SJSA1 (cell line): ENCODE data around the genes HLA-DOB and B3GALT4.

GRCh38 chr6:32816411-32817416, at the start of gene HLA-DOB:
HLA-DOB (minus strand) TSS chr6:32817002.
- RAMPAGE, long total RNA: no peak

DNA sequence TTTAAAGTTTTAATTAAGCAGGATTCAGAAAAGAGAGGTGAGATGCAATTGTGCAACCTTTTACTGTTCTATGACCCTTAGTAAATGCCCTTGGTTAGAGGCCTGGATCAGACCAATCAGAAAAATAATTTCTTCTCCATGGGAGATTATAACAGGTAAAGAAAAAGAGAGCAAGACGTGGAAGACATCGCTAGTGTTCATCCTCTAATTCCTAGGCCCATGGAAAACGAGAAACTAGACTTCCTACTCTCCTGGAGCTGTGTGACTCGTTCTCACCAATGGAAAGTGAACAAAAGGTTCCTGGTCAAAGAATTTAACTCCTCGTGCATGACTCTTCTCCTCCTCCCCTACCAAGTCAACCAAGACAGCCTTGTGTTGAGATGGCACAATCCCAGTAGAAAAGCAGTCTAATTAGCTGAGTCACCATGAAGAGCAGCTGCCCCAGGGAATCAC, 2.7 kb upstream of the HLA-DOB start:
- RAMPAGE, long total RNA: no peak

DNA sequence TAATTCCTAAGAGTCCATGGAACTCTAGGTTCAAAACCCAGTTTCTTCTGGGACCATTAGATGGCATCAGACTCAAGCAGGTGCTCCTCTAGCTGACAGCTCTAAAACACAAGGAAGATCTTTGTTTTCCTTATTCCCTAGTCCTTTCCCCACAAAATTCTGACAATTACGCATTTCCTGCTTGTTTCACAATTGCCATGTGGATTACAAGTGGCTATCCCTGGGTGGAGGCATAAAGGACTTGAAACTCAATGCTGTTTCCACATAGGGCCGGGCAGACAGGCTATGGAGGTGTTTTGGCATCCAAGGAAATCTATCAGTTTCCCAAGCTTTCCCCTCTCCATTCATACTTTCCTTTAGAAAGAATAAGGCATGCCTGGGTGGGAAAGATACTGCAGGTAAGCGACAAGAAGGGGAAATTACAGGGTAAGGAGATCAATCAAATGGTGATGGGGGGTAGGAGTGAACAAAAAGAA, 9.2 kb upstream of the HLA-DOB start:
- RAMPAGE, long total RNA: no peak

DNA sequence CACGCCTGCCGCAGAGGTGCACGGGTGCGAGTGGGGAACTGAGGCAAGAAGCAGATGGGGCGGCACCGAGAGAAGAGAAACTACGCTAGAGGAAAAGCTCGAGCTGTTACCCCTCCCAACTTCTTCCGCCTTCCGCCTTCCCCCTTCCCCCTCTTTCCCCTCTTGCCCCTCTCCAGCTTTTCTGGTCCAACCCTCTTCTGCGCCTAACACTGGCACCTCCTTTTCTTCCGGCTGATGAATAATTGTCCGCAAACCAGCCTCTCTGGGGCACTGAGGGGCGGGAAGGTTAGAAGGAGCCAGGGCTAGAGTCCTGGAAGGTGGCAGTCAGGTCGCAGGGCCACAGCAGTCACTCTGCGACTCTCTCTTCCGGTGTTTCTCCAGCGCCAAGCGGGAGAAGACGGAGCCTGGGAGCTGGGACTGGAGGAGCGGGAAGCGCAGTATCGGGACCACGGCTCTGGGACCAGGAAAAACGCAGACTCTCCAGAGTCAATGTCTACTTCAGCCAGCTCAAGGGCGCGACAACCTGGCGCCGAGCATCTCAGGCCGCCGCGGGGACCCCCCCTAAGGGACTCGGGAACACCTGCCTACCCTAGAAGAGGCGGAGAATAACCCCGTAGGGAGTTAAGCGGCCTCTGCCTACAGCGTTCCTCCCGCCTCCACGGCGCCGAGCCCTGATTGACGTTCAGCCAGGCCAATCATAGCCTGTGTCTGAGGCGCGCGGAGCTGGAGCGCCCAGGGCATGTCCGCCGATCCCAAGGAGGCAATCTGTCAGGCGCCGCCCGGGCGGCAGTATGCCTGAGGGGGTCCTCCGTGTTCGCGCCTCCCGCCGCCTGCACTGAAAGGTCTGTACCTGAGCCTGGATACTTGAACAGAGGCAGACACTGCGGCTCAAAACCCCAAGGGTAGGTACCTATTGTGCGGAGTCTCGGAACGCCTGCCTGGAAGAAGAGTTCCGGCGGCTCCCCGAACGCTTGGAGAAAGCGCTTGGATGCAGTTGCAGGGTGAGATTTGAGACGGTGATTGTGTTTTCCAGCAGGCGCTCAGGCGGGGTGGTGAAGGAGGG, 40.4 kb downstream of the PSMB9 start:
- RAMPAGE, long total RNA: start-site peak on the plus strand centred at position 732 of the sequence, 65 bp wide, 244 and 108 reads in 2 replicates

- RAMPAGE, long total RNA: no peak
Observed at GRCh38 chr6:32935873-32936089, 5.0 kb downstream of the HLA-DMB start.

DNA sequence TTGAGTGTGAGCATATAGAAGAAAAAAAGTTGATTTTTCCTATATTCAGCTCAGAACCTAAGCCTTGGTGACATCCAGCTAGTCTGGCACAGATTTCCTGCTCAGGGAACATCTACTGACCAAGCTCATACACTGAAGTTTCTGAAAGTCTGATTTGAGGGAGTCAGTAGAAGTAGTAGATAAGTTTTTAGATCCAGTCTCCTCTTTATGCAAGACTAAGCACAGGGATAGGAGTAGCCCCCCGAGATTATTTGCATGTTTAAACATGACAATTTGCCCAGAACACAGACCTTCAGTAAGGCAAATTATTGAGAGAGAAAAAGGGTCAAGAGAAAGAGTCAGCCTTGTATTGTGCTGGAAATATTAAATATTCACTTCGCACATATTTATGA, 747 bp downstream of the HLA-DMB start:
- RAMPAGE, long total RNA: no peak

DNA sequence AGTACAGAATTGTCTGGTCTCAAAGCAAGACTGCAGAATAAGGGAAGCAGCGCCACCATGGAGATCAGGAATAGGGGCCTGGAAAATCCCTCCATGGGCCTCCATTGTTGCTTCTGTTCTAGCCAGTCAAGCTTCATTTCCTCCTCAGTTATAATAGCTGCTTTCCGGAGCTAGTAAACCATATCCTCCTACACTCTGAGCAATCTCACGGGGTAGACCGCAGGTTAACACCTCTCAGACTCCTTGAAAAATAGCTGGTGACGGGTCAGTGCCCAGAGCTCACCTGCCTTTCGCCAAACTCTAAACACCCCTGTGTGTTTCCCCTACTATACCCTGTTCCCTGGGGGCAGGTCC, 604 bp upstream of the HLA-DMB start:
- RAMPAGE, long total RNA: no peak

DNA sequence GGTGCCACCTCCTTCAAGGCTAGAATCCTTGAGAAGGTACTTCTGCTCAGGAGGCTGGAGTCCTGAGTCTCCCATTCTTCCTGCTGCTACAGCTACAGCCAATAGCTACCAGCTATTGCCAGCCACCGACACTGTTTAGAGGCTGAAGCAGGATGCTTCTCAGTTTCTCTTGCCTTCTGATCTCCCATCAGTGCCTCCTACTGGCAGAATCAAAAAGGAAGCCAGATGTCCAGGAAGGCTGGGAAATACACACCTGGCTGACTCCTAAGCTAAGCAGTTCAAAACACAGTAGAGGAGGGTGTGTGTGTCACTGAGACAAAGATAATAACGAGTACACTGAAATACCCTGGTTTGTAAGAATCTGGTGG, 2.1 kb upstream of the HLA-DMA start:
- RAMPAGE, long total RNA: no peak

- RAMPAGE, long total RNA: no peak
Observed at GRCh38 chr6:32975837-32976200, 7.4 kb downstream of the BRD2 start.

- RAMPAGE, long total RNA: no peak
Observed at GRCh38 chr6:33028351-33028835, 19.0 kb upstream of the HLA-DOA start.

DNA sequence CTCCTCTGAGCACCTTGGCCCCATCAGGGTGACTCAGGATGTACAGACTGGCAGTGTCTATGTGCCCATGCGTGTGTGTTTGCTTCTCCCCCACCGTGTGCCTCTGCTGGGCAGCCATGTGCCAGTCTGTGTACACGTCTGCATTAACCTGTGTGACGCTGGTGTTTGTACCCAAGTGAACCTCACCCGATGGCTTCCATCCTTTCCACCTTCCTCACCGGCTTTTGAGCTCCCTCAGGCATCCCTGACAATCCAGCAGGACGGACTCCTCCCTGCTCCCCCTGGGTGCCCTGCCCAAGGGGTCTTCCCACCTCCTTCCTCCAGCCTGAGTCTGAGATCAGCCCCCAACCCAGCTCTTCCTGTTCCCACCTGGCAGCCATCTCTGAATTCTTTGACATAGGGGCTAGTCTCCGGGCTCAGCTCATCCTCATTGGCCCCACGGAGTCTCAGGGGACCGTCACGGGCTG, 28.3 kb downstream of the COL11A2 start:
- RAMPAGE, long total RNA: no peak

- RAMPAGE, long total RNA: no peak
Observed at GRCh38 chr6:33201110-33201859, 618 bp downstream of the SLC39A7 start.

GRCh38 chr6:33203690-33204624, 498 bp upstream of the HSD17B8 start:
- RAMPAGE, long total RNA: no peak

DNA sequence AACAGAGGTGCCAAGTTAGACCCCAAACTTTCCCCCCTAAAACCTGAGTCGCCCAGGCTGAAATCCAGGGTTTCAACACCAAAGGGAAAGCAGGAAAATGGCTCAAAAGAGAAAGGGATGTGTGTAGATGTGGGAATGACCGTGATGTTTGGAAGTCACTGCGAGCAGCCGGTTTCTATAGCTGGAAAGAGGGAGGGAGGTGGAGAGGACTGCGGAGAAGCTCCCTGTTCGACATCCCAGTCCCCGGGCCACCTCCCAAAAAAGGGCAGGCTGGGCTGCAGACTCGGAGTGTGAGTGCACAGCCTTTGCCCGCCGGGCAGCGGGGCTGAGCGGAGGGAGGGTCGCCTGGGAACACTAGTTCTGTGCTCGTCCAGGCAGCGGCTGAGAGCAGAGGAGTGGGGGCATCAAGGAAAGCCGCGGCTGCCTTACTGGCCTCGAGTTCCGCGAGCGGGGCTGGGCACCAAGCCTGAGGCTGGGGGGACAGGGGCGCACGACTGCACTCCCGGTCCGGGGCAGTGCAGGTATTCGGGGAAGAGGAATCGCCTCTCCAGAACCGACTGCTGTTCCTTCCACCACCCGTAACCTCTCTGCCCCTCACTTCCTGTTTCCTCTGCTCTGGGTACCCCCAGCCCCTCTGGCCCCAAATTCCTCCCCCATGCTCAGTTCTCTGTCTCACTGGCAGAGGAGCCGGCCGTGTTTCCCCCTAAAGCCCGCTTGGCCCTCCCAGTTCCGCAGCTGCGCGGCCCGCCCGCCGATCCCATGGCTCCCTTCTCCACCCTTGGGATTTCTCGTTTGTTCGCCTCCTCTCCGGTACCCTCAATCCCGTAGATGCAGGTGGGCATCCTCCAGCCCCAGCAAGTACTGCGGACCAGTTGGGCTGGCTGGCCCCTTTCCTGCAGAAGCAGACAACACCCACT, 4.9 kb downstream of the RING1 start:
- RAMPAGE, long total RNA: no peak

- RAMPAGE, long total RNA: no peak
Observed at GRCh38 chr6:33276642-33277990, at the start of gene B3GALT4. B3GALT4 (plus strand) TSS chr6:33277123.

GRCh38 chr6:33280363-33281240, 3.7 kb downstream of the B3GALT4 start:
- RAMPAGE, long total RNA: no peak

- RAMPAGE, long total RNA: no peak
Observed at GRCh38 chr6:33297634-33297824, 1.2 kb downstream of the RGL2 start.

GRCh38 chr6:33304418-33304900, 5.7 kb upstream of the RGL2 start:
- RAMPAGE, long total RNA: no peak

DNA sequence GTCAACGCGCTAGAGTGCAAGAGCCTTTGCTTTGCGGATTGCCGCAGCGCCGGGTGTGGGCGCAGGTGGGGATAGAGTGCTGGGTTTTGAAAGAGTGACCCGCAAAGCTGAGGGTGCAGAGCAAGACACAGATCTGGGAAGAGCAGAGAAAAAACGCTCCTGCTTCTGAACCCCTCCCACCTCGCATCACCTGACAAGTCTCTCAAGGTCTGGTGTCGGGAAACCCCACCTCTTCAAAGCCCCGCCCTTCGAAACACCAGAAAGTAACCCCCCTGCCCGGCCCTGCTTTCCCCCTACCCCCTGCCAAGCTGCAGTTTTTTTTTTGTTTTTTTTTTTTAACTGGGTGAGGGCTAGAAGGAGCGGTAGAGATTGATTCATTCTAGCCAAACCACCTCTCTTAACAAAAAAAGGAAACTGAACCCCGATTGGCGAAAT, 1.2 kb downstream of the TAPBP start:
- RAMPAGE, long total RNA: no peak

DNA sequence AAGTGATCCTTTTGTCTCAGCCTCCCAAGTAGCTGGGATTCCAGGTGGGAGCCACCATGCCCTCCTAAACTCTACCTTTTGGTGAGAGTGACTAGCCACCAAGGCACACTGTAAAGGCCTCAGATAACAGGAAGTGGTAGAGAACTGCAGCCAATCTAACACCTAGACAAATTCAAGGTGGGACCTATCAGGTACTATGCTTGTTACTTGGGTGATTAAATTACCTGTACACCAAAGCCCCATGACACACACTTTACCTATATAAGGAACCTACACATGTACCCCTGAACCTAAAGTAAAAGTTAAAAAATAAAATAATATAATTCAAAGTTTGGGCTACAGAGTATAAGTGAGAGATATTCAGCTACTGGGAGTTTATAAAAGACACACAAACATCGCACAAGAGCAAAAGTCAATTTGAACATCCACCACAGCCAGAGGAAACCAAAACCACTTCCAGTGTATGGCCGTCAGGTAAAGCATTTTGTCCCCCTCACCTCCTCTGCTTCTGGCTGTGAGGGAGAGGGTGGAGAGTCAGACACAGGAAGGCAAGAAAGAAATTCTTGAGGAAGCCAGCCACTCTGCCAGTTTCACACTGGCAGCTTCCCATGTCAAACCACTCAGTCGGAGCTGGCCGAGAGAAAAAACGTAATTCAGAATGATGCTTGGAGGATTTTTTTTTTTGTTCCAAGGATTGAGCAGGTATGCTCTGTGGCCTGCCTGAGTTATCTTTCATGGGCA, 15.5 kb upstream of the SMIM40 start:
- RAMPAGE, long total RNA: no peak